NALM6 (cell line): ENCODE data around the genes RTL8B, ADGRG4, BRS3 and GPR101.

GRCh38 chrX:135022420-135023114 is at the start of gene RTL8B:
Gene RTL8B (minus strand): TSS chrX:135022542.
- PRO-cap: no peak

DNA sequence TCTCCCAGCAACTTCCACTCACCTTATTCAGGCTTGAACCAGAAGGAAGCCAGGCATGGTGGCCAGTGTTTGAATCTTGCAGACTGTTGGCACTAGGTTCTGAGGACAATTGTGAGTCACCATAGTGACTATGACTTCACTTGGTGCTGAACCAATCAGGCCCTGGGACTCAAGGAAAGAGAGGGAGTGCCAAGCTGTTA is 117 bp upstream of the ETDA start:
- PRO-cap: no peak

DNA sequence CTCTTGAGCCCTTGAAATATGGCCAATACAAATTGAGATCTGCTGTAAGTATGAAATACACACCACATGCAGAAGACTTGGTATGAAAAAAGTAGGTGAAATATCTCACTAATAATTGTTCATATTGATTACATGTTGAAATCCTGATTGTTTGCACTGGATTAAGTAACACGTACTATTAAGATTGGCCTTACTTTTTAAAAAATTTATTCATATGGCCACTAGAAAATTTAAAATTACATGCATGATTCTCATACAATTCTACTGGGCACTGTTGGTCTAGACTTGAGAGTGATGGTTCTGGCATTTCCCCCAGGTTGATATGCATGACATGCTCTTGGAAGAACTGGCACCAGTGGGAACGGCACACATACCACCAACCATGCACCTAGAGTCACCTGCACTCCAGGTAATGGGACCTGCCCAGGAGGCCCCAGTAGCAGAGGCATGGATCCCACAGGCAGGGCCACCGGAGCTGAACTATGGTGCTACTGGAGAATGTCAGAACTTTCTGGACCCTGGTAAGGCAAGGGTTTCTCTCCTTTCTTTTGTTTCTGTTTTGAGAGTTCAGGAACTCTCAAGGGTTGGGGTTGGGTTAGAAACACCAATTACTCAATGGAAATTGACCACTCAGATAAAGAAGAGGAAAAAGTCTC is 4.3 kb downstream of the ZNF449 start:
- PRO-cap: no peak

GRCh38 chrX:135740948-135741253 is 27.1 kb downstream of the CT45A3 start:
- PRO-cap: no peak

GRCh38 chrX:136045469-136046227 is 60.4 kb downstream of the SLC9A6 start:
- PRO-cap: no peak

DNA sequence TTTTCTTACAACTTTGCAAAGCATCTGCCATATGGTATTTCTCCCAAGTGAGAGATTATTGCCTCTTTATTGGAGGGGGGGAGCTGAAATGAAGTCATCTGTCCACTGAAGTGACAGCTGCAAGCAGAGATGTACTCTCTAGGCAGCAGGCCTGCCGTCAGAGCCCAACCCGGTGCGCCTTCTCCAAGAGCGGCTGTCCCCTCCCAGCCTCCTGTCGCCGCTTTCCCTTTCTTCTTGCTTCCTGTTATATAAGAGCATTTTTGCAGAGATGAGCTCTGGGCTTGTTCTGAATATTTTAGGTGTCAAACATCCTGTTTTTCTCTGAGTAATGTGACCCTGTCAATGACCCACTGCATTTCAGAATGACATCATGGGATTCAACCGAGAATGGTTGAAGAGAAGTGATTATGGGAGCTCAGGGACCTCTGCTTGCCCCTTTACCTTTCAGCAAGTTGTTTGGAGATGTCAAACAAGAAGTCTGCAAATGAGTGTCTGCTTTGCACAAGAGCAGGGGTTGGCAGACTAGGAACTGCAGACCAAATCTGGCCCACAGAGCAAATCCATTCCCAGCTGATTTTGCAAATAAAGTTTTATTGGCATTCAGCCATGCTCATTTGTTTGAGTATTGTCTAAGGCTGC is 79.9 kb downstream of the SLC9A6 start:
- PRO-cap: no peak

GRCh38 chrX:136169100-136170080 is 27.5 kb upstream of the FHL1 start:
- PRO-cap: no peak

DNA sequence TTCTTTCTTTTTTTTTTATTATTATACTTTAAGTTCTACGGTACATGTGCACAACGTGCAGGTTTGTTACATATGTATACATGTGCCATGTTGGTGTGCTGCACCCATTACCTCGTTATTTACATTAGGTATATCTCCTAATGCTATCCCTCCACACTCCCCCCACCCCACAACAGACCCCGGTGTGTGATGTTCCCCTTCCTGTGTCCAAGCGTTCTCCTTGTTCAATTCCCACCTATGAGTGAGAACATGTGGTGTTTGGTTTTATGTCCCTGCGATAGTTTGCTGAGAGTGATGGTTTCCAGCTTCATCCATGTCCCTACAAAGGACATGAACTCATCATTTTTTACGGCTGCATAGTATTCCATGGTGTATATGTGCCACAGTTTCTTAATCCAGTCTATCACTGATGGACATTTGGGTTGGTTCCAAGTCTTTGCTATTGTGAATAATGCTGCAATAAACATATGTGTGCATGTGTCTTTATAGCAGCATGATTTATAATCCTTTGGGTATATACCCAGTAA is at the start of gene ADGRG4:
TSS of gene ADGRG4 (plus strand) at position 384 of the 527 bp plus-strand sequence.
- PRO-cap: no peak

GRCh38 chrX:136487753-136488151 is at the start of gene BRS3:
Gene BRS3 (plus strand): TSS chrX:136487947.
- PRO-cap: no peak

GRCh38 chrX:136687756-136688266 is 39.9 kb downstream of the CD40LG start:
- PRO-cap: no peak

DNA sequence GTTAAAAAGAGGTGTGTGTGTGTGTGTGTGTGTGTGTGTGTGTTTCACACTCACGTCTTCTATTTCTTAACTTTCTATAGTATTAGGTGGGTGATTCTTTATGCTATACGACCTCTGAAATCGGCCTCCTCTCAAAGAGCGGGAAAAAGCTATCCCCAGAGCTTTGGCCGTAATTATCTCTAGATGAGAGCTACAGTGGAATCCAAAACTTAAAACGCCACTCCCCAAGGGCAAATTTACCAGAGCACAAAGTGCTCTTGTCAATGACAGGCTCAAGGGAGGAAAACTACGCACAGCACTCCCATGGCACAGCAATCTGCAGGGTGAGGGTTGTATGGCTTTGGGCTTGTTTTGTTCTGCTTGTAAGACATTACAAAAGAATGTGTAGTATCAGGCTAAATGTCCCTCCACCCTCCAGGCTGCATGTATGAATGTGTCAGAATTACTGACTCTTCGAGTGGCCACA is 44.1 kb downstream of the ARHGEF6 start:
- PRO-cap: no peak

- PRO-cap: no peak
These were observed 14.0 kb downstream of the ARHGEF6 start for GRCh38 chrX:136766820-136767064.

DNA sequence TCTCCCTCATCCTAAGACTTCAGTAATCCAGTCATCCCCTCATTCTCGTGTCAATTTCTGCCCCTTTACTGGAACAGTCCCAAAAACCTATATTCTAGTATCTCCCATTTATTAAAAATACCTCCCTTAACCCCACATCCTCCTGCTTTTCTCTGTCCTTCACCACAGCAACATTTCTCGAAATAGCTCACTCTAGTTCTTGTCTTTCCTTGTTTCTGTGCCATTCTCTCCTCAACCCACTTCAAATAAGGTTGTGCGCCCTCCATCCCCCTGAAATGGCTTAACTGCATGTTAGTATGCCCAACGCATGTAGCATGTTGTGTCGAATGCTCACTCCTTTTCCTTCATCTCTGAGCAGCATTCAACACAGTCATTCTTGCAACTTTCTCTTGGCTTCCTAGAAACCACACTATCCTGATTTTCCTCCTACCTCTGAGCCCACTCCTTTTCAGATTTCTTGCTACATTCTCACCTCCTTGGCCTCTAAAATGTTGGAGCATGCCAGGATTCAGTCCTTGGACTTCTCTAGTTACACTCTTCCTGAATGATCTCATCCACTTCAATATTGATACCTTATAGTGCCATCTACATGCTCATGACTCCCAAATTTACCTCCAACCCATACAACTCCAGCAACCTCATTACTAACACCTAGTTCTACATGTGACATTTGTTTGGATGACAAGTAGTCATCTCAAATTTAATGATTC is 22.5 kb downstream of the RBMX start:
- PRO-cap: no peak

GRCh38 chrX:136959160-136959821 is 74.5 kb downstream of the GPR101 start:
- PRO-cap: no peak

- PRO-cap: no peak
These were observed 1.9 kb downstream of the GPR101 start for GRCh38 chrX:137031919-137032190.

DNA sequence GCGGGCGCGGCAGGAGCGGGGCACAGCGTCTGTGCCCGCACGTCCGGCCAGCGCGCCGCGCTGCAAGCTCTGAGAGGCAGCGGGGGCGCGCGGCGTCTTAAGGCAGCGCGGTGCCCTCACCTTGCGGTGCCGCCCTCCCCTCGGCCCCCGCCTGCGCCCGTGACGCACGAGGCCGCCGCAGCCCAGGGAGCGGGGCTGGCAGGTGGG is at the start of gene GPR101:
TSS of gene GPR101 (minus strand) at position 71 of the 207 bp plus-strand sequence.
- PRO-cap: no peak

- PRO-cap: no peak
These were observed 328.0 kb upstream of the F9 start for GRCh38 chrX:139202519-139202999.

DNA sequence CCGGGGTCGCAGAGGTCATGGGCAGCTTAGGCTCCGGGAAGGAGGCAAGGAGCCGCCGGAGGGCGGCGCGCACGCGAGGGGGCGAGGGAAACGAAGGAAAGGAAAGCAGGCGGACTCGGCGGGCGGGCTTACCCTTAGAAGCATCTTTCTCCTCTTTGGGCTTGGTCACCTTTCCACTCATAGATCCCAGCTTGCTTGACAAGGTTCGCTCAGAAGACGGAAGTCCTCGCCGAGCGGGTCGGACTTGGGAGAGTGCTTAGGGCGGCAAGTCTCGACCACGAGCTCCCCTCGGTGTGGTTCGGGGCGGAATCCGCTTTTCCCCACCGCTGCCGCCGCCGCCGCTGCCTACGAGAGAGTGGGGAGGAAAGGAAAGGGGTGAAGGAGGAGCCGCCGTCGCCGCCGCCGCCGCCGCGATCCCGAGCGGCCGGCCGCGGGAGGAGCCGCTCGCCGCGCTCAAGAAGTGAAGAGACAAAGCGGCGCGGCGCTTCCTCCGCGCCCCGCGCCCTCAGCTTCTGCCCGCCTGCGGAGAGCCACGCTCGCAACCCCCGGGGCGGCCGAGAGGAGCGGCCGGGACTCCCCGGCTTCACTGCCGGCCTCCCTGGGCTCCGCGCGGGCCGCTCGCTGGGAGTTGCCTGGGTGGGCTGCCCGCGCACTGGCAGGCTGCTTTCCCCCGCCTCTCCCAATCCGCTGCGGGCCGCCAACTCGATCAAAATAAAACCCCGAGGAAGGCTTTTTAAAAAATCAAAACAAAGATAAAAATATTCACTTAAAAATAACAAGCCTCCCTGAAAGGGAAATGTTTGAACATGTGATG is 326.4 kb upstream of the F9 start:
- PRO-cap: no peak

DNA sequence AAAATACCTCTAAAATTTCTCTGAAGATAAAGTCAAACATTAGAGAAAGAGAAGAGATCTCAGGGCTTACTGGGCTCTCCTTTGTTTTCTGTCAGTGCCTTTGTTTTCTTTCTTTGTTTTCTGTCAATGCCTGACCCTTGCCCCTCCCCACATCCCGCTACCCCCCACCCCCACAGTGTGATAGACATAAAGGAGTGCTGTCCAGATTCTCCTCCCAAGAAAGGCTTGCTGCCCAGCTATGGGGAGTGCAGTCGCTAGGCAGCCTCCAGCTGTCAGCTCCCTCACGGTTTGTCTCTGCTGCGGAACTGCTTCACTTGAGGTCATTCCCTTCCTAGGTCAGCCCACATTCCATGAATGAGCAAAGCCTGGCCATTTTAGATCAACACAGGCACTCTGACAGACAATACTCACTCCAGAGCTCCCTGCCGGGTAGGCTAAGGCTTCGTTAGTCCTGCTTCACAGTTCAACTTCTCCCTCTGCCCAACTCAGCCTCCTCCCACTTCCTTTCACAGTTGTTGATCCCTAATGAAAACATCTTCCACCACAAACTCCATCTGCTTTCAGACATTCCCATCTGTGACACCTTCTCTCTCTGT is 319.0 kb upstream of the F9 start:
- PRO-cap: no peak

GRCh38 chrX:139222600-139223251 is 307.8 kb upstream of the F9 start:
- PRO-cap: no peak